Bile duct (tissue), 1 donor: ENCODE data around the gene LPP.

DNA sequence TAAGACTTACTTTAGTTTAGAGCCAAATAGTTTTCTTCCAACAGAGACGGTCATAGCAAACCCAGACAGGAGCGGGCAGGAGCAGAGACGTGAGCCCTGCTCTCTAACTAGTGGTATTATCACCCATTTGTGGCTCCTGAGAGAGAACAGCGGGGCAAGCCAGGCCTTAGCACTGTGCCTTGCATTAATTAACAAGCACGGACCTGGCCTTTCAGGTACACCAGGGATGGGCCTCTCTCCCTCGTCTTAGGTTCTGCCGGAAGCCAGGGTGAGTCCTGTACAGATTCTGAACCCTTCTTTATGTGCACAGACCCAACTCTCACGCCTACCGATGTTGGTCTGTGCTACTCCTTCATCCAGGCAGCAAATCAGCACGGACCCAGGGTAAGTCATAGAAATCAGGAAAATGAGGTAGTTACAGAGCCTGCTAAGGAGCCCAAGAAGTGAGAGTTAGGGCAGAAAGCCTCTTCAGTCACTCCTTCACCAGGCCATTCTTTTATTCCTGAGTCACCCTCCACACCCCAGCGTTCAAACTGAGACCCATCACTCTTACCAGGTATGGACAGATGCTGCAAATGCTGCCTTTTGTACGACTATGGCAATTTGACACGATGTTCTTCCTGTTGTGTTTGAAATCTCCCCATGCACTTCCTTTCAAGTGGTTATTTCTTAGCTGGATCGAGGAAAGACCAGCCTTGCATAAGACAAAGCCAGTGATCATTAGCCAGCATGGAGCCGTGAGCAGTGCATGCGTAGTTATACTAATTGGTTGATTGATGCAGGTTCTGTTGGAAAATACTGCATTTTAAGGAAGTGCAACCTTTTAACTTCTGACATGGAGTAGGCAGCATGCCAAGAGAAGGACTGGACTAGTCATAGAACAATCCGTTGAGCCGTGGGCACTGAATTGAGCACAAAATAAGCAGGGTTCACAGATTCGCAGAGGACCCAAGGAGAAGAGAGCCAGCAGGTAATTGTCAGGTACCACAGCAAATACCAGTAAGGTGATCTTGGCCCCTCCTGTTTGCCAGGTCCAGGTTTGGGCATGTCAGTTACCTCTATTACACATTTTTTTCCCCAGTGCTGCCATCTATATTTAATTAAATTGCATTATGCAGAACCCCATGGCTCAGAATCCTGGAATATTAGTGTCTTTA lies 28.7 kb upstream of the BCL6 start:
- PRO-cap, result no peak

- PRO-cap, result no peak
Measured at GRCh38 chr3:187862336-187862735, 117.1 kb upstream of the BCL6 start.

DNA sequence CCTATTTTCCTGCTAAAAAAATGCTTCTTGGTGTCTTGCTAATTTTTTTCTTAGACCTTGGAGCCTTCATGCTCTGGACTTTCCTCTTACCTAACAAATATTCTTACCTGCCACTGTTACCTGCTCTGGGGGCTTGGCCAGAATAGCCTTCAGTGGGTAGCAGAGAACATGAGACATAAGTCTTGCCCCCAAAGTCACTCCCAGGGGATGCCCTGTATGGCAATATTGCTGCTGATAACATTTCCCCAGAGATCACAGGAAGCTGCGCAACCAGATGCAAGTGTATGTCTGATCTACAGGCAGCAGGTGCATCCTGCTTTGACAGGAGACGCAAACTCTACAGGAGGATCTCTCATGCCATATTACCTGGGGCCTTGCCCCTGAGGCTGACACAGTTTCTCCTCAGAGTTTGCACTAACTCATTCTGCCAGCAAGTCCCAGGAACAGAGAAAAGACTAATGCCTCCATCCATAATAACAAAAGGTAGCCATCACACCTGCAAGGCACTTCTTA lies 174.4 kb upstream of the LPP start:
- PRO-cap, result no peak

DNA sequence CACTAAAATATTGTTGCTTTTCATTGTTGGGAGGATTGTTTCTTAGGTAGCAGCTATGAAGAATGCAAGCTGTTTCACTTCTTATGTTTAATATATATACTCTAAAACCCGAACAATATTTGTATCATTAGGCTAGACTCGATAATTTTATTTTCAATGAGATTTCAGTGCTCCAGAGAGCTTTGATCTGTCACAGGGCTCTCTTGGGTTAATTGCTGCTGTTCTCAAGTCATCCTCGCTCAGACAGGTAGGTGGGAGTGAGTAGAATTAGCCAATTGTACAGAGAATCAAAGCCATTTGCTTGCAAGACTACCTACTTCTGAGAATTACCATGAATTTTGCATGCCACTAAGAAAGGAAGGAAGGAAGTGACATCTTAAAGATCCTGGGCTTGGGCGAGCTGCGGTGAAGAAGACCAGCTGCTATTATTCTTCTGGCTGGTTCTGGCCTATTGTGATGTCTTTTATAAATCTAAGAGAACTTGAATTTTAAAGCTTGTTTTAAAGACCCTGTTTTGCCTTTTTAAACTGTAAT lies 154.2 kb upstream of the LPP start:
- PRO-cap, result bidirectional peak, plus-strand start at position 388 of the sequence, minus-strand start at position 249 of the sequence

GRCh38 chr3:188081853-188082456 lies 72.0 kb upstream of the LPP start:
- PRO-cap, result no peak

DNA sequence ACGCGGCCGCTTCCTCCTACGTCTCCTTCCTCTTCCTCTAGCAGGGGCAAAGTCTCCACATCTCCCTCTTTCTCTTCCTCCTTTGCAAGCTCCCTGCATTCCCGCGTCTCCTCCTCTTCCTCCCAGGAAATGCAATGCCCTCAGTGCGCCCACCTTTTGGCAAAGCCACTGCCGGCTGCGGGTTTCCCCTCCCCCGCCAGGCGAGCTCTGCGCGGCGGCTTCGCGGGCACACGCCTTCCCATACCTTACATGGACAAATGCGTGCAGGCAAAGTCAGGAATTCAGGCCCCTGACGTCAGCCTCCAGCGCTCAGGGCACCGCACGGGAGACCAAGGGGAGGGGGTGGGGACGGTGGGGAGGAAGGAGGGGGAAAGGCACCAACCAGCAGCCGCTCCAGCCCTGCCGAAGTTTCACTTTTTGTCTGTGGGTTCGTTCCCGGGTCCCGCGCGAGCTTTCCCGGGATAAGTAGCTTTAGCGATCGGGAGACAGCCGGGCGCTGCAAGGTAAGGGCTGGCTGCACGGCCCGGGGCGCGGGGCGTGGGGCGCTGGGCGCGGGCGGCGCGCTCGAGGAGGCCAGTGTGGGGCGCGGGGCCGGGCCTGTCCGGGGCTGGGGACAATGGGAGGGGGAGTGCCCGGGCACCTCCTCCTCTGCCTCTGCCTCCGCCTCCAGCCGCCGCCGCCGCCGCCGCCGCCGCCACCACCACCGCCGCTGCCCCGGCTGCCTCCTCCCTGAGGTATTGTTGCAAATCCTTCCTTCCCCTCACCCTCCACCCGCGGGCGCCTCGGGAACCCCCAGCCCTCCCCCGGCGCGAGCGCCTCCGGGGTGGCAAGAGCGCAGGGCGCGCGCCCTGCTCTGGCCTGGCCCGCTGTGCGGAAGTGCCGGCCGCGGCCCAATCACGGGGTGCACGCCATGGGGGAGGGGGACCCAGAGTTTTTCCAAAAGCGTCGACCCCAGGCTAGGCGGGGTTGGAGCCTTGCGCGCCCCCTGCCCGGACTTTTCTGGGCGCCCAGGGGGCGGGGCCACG lies at the start of gene LPP:
LPP (plus strand) TSS at position 639 of the 1,025 bp plus-strand sequence.
- PRO-cap, result bidirectional peak, plus-strand start at position 413 of the sequence, minus-strand start at position 242 of the sequence; bidirectional peak, plus-strand start at position 669 of the sequence, minus-strand start at position 739 of the sequence; bidirectional peak, plus-strand start at position 939 of the sequence, minus-strand start at position 870 of the sequence; bidirectional peak, plus-strand start outside the sequence, minus-strand start at position 1,001 of the sequence

- PRO-cap, result no peak
Measured at GRCh38 chr3:188158781-188159365, 4.9 kb downstream of the LPP start.

DNA sequence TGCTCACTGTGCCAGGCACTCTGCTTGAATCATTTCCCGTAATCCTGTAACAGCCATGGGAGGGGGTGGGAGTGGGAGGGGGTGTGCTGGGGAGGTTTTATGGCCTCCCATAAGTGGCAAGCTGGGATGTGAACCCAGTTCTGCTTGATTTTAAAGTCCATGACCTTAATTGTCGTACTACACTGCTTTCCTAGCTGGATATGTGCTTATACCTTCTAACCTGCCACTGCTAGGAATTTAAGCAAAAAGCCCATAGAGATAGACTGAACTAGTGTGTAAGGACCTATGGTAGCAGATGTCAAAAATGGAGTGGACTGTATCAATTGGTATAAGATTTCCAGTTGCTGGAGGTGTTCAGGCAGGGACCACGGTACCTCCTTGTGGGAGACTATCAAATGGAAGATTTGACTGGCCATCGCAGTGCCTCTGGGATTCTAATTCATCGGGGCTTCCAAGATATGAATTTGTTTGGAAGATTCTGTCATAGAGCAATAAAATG lies 29.8 kb downstream of the LPP start:
- PRO-cap, result no peak

- PRO-cap, result no peak
Measured at GRCh38 chr3:188270189-188270955, 116.4 kb downstream of the LPP start.

DNA sequence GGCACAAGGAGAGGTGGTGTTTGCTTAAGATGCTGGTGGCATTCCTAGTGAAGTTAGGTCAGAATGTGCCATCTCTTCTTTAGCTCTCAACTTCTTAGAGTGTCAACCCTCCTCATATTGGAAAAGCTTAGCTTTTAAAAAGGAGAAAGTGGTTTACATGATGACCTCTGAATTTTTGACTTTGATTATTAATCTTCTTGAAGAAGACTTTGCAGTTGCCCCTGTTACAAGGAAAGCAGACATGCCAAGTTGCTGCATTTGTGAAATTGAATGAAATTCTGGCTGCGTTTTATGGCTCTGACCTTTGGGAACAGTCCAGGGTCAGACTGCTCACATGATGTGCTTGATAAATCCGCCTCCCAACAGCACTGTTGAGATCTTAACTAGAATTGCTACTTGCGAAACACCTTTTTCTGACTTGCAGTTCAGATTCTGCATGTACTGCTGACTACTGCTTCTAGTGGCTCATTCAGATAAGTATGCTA lies 129.2 kb downstream of the LPP start:
- PRO-cap, result no peak

- PRO-cap, result no peak
Measured at GRCh38 chr3:188298975-188299729, 145.2 kb downstream of the LPP start.

DNA sequence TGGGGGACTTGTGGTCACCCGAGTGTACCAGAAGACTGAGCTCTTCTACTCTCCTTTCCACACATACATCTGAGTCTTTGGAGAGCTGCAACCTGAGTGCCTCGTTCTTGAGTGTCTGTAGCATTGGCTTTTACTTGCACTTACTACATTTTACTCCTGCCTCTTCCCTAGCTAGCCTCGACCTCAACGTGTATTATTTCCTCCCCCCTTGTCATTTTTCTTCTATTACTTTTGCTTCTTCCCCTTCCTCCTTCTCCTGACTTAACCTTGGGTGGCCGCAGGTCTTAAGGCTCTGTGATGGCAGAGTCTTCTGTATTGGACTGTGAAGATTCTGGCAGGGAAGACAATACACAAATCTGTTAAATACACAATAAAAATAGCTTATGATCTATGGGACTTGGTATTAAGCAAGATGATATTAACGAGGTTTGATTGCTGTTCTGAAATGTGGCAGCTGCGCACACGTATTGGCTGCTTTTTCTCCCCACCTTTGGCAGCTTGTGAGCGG lies 197.9 kb downstream of the LPP start:
- PRO-cap, result no peak

DNA sequence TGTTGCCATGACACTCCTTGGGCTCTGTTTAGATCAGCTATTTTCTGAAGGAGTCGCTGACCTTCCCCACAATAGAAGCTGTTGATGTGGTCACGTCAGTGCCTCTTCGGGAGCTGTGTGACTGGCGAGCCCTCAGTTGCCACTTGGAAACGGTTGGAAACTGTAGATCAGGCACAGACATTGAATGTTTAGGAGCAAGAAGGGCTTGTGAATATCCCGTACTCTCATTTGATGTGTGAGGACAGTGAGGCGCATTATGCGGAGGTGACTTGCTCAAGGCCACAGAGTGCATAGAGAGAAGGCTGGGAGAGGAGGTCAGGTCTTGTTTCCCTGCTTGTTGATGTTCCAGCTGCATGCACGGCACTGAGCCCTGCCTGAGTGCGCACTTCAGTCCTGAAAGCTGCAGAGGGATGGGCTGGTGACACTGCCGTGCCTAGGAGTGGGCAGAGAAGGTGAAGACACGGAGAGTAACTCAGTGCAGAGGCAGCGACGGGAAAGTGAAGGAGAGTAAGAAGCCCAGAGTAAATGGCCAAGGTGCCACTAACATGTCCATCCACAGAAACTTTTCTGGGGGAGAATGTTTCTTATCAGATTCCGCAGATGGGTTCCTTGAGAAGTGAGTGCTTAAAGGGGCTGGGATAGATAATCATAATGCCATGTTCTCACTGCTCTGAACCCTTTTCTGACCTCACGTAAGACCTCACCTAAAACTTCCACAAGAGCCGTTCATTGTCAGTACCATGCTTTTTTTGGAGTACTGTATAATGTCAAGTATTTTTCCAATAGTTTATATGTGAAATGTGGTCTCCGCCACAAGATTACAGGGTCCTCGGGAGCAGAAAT lies 198.6 kb downstream of the LPP start:
- PRO-cap, result no peak

DNA sequence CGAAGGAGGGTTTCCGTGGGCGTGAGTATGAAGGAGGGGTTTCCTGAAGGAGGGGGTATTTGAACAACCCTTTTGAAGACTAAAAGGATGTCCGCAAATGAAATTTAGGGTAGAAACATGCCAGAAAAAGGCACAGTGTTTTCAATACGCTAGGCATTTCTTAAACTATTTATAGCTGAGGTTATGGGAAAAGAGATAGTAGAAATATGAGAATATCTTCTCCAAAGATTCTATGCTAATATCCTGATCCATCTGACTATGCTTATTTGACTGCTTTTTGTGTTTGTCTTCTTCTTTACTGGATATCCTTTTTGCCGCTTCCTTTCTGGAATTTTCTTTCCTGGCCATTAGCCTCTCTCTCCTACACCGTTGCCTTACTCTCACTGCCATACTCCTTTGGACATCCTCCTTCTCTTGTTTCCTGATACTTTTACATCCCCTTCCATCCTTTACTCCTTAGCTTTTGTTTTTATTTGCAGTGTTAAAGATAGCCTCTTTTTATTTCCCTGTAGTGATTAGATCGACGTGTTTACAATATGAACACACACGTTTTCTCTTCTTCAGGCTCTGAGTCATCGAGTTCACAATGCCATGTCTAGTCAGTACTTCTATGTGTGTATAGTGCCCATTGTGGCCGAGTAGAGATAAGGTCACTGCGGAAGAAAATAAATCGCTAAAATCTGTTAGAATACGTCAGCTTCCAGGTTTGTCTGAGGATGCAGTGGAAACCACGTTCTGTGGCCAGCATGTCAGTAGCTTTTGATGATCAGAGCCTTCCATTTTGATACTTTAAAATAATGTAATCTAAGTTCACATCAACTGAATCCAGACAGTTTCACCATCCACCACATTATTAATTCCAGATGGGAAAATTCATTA lies 208.4 kb downstream of the LPP start:
- PRO-cap, result no peak

GRCh38 chr3:188432922-188433986 lies 279.3 kb downstream of the LPP start:
- PRO-cap, result unidirectional peak, minus-strand start at chr3:188433397

GRCh38 chr3:188473368-188473801 lies 319.4 kb downstream of the LPP start:
- PRO-cap, result no peak

GRCh38 chr3:188597570-188598195 lies 443.7 kb downstream of the LPP start:
- PRO-cap, result no peak

DNA sequence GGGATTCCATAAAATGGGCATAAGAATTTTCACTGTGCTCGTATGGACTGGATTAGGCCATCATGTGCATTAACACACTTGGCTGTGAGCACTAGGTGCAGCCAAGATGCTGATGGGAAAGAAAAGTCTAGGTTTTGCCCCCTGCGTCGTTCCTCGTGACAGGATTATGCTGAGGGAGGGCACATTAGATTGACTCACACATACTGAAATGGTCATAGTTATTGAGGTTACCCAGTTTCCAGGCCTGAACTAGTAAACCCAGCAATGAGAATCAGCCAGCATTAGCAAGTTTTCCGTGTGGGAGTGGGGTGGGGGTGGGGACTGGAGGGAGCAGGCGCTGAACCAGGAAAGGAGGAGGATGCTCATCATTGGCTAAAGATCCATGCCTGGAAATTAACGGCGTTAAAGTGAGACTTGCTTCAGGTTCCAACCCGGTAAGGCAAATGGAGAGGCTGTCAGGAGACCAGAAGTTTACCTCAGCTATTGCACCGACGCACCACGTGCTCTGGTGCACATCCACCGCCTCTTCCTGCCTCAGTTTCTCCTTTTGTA lies 224.9 kb upstream of the TPRG1 start:
- PRO-cap, result no peak

DNA sequence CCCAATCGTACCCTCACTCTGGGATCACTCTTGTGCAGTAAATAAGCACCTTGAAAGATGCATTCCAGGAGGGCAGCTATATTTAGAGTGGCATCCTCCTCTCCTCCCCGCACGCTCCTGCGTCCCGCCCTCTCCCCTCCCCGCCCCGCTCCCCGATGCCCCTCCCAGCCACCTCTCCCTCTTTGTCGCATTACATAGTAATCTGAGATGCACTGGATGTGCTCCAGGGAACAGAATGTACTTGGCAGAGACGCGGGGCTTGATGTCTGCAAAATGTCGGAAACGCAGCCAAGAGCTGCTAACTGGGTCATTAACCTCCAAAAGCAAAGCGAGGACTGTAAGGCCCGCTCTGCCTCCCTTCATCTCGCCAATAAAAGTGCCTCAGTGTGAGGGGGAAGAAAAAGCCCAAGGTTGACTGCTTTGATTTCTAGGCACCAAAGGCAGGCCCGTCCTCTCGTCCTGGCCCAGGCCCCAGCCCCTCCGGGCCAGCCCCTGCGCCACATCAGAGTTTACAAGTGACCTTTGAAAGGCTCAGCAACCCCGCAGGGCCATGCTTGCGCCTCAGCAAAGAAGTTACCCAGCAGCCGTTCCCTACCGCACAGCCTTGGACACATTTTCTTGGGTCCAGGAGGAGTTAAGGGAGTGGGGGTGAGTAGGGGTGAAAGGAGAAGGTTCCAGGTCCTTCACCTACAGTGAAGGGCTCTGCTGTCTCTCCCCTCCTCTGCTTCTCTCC lies 223.7 kb upstream of the TPRG1 start:
- PRO-cap, result bidirectional peak, plus-strand start at position 205 of the sequence, minus-strand start at position 119 of the sequence; bidirectional peak, plus-strand start at position 384 of the sequence, minus-strand start at position 372 of the sequence

- PRO-cap, result no peak
Measured at GRCh38 chr3:189022726-189022943, 149.1 kb upstream of the TPRG1 start.